UCH-1 (cell line): ENCODE data around the gene UTS2.

DNA sequence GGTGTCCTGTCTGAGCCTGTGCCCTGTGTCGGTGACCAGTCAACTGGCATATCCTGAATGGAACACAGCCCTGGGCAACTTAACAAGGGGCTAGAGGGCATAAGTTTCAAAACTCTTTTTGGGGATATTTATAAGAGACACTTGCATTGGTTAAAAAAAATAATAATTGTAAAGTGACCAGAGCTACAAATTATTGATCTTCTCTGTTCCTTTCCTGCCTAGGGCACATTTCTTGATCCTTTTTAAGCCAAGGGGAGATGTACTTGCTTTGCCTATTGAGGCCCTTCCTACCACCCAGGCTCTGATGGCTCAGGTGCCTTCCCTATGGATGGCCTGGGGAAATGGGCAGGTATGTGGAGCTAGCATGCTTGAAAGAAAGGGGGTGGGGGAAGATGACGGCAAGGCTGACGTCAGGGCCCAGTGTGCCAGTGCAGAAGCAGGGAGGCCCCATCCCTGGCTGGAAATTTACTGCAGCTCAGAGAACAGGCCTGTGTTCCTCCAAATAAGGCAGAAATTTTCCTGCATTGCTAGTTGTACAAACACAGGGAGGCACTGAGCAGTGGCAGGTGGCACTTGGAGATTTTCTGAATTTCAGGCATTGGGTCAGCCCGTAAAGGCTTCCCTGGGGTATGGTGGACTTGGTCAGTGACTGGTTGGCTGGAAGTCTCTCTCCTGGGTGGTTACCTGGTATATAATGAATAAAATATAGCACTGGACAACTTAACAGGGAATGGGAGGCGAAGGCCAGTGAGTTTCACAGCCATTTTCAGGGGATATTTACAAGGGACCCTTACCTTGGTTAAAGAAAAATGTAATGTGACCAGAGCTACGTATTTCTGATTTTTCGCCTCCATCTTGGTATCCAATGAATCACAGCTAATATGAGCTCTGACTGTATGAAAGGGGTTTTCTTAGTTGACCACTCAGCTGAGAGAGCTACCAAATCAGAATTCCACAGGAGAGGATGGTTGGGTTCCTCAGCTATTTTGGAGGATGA, 453.1 kb upstream of the VAMP3 start:
- RRBS, result no CpG with 5 or more reads among the region's 7 CpGs

DNA sequence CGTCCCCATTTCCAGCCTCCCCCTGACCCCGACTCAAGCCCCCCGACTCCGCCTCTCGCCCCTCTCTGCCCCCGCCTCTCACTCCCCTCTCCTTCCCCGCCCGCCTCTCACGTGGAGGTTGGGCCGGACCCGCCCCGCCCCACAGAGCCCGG, 456 bp upstream of the PER3 start:
- RRBS, result 0% methylated on average over 1 of the region's 13 CpGs

- RRBS, result no CpG with 5 or more reads among the region's 3 CpGs
Observed at GRCh38 chr1:7852753-7853258, at the start of gene UTS2. Gene UTS2, minus strand, starts transcription at chr1:7853065.

DNA sequence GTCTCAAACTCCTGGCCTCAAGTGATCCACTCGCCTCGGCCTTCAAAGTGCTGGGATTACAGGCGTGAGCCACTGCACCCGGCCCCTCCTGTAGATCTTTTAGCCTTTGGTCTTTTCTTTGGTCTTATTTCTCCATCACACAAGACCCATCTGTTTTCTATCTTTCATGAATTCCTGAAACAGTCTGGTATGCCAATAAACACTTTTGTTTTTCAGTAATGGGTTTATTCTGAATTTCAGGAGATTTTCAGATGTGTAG, 23.2 kb downstream of the ERRFI1 start:
- RRBS, result no CpG with 5 or more reads among the region's 4 CpGs

DNA sequence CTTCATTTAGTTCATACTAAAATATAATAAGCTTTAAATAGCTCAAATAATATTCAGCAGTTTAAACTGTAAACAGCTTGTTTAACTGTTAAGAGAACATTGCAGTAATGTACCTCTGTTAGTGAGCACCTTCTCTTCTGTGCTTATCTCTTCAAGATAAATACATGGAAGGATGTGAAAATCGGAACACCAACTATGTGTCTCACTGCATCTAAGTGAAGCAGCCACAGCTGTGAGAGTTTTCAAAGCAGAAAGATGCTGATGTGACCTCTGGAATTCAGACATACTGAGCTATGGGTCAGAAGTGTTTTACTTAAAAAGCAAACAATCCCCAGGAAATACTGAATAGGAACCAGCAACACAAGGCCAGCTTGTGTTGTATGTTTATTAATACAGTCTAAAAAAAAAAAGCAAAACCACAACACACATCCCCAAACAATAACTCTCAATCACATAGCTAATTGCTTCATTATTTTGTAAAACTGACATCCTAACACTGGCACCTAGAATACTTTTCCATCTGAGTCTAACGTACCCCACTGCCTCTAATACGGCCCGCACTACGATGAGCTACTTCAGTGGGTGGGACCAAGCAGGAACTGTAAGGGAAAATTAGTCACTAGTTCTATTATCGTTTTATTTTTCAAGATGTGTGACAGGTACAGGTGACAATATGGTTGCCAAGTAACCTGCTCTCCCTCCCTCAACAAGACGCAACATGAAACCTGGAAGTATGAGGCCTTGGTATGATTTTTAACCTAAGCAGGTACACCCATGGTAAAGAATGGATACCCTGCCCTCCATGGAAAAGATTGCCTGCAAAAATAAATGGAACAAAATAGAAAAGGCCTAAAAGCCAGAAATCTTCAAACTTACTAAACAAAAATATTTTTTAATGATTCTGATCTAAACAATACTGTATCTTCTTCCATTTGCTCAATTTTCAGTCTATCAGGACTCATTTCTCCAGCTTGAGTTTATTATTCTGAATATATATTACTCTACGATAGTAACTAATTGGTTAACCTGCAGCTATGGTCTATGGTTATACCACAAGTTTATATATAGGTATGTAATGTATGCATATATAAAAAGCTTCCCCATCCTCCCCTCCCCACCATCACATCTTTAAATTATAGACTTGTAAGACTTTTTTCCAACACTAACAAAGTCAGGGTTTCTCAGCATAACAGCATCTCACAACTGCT, 13.8 kb downstream of the ERRFI1 start:
- RRBS, result no CpG with 5 or more reads among the region's 8 CpGs

DNA sequence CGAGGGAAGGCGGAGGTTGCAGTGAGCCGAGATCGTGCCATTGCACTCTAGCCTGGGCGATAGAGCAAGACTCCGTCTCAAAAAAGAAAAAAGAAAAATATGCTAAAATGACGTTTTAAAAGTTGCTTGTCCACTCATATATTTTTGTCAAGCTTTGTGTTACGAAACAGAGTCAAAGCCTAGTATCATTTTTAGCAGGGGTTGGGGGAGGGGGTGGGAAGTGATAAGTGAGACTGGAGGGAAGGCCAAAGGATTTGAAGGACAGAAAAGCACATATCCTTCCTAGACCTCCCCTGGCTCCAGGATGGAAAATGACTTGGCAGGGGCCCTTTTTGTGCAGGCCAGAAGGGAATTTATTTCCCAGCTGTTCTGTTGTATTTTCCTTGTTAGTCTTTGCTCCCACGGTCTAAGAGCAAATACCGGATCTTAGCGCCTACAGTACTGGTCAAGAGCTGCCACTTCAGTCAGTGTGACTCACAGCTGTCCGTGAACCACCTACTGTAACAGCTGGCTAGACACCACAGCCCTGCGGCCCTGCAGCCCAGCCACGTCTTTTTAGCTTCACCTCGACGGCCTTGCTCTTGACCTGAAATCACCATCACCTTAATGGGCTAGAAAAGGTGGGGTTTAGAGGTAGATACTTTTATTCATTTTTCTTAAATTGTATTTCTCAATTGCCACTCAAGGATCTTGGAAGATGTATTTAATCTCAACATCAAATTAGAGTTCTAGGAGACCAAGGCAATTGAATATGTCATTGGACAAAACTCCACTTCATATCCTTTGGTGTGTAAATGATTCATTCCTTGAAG, 51.0 kb upstream of the ERRFI1 start:
- RRBS, result no CpG with 5 or more reads among the region's 16 CpGs

DNA sequence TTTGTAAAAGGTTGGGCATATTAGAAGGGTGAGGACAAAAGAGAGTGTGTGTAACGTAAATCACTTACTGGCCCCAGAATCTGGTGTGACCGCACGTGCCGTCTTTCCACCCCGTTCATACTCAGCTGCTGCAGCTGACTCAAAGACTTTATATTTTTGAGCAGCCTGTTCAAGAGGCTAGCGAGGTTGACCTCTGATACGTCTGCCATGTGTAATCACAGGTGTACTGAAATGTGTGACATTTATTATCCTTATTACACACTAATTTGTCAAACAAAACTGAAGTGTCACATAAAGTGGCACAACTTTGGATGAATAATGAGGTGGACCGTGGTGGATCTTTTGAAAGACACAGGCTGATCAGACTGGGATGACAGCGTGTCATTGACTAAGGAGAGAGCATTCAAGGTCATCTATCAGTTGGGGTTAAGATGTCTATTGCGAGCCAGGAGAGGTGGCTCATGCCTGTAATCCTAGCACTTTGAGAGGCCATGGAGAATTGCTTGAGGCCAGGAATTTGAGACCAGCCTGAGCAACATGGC, 66.7 kb upstream of the ERRFI1 start:
- RRBS, result no CpG with 5 or more reads among the region's 10 CpGs

DNA sequence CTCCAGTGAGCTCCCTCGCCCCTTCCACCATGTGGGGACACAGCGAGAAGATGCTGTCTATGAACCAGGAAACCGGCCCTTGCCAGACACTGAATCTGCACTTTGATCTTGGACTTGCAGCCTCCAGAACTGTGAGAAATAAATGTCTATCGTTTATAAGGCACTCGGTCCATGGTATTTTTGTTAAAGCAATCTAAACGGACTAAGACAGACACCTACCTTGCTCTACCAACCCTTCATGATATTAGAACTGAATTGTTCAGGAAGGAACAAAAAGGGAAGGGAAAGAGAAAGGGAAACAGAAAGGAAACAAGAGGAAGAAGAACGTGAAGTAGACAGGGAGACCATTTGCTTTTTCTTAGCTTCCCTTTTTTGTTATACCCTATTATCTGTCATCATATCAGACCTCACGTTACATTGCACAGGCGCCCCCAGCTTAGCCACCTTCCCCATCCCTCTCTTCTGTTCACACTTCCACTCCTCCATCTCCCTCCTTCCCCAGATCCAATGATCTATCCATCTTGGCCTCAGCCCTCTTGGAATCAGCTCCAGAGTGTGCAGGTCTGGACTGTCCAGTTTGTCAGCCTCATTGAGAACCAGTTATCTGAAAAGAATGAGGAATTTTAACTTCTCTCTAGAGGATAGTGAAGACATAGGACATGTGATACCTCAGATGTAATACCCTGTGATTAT, 100.9 kb upstream of the ERRFI1 start:
- RRBS, result no CpG with 5 or more reads among the region's 9 CpGs

GRCh38 chr1:8232035-8232823, 85.7 kb upstream of the SLC45A1 start:
- RRBS, result no CpG with 5 or more reads among the region's 27 CpGs

GRCh38 chr1:8318620-8318941, 667 bp downstream of the SLC45A1 start:
- RRBS, result no CpG with 5 or more reads among the region's 14 CpGs

- RRBS, result no CpG with 5 or more reads among the region's 2 CpGs
Observed at GRCh38 chr1:8363503-8363789, 45.5 kb downstream of the SLC45A1 start.

DNA sequence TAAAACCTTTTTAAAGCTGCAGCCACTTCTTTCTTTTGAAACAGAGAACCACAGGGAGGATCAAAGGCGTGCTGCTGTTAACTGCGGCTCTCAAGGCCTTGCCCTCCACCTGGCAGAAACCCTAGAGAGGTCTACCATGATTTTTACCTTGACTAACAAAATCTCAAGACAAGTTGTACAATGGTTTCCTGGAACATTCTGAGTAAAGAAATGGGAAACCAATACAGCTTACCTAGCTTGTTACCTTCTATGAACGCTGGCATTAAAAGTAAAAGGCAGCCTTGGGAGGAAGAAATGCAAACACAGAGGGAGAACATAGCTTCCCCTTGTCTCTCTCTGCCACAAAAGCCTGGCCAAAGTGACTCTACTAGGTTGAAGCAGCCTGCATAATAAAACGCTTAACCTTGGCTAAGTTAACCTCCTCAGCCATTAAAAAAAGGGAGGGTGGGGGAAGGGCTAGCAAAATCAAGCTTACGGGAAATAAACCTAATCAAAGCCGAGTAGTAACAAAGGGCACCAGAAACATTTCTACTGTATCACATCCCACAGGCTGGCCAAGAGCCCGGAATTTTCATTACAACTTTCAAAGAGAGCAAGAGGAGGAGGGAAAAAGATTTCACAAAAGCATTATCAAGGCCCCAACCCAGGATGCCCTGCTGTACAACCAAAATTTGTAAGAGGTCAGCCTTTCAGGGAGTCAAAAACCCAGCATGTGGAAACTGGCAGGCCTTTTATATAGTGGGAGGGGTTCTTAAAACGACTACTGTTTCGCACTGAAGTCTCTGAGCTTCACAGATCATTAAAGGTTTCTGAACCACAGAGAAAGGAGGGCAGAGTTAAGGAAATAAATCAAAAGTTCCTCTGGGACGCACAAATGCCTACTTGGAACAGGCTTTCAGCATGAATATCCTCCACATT, 90.1 kb downstream of the SLC45A1 start:
- RRBS, result no CpG with 5 or more reads among the region's 10 CpGs

DNA sequence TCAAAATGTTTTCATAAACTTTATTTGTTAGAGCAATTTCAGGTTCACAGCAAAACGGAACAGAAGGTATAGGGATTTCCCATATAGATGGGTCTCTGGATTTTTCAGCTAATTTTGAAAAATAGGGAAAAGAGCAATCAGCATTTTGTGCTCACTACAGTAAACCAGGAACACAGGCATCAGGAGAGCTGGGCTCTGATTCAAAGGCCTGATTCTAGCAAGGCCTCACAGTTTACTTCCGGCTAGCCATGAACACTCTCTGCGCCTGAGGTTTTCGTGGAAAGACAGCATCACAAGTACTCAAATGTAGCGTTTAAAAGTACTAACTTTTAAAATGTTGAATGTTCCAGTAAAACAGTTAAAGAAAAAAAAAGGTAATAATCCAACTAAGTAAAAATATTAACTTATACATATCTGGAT, 120.5 kb downstream of the SLC45A1 start:
- RRBS, result no CpG with 5 or more reads among the region's 5 CpGs

DNA sequence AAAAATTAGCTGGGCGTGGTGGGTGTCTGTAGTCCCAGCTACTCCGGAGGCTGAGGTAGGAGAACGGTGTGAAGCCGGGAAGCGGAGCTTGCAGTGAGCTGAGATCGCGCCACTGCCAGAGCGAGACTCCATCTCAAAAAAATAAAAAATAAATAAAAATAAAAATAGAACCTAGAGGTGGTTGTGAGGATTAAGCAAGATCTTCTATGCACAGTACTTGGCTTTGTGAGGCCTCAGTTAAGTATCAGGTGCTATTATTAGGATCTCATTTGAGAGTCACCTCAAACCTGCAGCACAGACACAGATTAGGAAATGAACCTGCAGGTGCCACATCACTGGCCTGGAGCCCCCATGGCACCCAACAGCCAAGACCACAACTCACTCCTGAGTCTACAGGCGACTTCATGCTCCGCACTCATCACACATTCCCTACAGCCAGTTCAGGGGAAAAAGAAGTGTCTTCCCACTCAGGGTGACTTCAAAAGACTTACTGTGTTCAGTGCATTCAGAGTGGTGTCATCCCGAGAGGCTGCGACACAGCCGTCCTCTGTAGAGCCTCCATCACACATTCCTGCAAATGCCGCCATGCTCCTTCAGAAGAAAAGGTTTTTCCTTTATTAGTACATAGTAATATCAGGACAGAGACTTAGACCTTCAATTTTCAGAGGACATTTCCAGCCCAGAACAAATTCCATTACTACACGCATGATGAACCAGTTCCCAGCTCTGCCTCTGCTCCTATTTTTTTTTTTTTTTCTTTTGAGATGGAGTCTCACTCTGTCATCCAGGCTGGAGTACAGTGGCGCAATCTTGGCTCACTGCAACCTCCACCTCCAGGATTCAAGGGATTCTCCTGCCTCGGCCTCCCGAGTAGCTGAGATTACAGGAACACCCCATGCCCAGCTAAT, 176.9 kb downstream of the SLC45A1 start:
- RRBS, result no CpG with 5 or more reads among the region's 18 CpGs

GRCh38 chr1:8604113-8604703, 213.2 kb downstream of the RERE start:
- RRBS, result no CpG with 5 or more reads among the region's 5 CpGs

- RRBS, result no CpG with 5 or more reads among the region's 3 CpGs
Observed at GRCh38 chr1:8626360-8626959, 191.0 kb downstream of the RERE start.

DNA sequence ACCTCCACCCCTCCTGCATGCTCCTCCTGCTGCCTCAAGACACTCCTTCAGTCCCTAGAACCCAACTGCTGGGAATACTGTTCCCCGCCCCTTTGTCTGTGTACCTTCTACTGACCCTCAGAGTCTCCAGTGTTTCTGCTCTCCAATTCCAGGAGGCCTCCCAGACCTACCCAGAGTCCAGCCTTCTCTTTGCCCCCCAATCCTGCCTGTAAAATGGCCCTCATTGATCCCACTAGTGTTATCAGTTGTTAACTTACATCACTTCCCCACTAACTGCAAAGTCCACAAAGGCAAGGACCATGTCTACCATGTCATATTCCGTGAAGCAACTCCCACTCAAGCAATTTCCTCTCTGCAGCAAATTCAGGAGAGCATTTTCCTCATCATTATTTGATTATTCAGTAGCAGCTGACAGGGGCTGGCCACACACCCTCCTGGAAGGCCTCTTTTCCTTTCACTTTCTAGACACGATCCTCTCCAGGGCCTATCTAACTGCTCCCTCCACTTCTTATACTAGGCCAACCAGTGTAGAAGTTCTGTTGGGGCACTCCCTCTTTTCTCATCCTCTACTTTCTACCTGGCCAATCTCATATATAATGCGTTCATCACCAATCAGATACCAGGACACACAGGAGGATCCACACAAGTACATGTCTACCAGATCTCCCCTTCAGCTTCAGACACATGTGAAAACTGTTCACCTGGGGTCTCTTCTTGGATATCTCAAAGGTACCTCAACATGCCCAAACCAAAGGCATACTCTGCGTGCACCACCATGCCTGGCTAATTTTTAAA, 153.4 kb downstream of the RERE start:
- RRBS, result no CpG with 5 or more reads among the region's 5 CpGs

DNA sequence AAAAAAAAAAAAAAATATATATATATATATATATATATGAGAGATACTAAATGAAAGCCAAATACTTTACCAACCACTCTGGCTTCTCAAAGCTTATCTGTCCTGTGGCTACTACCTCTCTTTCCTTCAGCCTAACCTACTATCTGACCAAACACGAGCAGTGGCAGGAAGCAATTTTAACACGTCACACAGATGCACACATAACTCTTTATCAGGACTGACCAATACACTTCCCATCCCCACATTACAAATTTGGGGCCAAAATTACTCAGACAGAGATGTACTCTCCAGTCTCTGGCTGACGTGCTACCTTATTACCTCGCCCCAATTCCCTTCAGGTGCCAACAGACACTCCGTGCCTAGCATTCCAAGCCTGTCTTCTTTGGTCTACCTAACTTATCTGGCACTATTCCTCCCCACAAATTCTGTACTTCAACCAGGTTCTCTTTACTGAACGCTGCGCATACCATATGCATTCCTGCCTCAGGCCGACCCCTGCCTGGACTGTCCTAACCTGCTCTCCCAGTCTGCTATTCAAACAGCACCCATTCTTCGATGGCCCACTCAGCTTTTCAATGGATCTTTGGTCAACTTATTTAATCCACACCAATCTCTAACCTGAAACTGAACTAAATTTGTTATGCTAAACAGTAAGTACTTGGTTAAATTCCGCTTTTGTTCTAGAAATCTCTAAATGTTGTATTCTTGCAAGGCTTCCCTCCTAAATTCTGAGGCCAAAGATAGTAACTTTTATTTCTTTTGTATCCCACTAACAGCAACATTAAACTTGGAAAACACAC, 28.0 kb downstream of the RERE start:
- RRBS, result no CpG with 5 or more reads among the region's 10 CpGs

GRCh38 chr1:8870672-8871586, 7.6 kb downstream of the ENO1 start:
- RRBS, result no CpG with 5 or more reads among the region's 17 CpGs